Colon Carcinoma Metastatic in the Brain (tissue), 2 donors: Measurements from ENCODE around the gene MACC1.

DNA sequence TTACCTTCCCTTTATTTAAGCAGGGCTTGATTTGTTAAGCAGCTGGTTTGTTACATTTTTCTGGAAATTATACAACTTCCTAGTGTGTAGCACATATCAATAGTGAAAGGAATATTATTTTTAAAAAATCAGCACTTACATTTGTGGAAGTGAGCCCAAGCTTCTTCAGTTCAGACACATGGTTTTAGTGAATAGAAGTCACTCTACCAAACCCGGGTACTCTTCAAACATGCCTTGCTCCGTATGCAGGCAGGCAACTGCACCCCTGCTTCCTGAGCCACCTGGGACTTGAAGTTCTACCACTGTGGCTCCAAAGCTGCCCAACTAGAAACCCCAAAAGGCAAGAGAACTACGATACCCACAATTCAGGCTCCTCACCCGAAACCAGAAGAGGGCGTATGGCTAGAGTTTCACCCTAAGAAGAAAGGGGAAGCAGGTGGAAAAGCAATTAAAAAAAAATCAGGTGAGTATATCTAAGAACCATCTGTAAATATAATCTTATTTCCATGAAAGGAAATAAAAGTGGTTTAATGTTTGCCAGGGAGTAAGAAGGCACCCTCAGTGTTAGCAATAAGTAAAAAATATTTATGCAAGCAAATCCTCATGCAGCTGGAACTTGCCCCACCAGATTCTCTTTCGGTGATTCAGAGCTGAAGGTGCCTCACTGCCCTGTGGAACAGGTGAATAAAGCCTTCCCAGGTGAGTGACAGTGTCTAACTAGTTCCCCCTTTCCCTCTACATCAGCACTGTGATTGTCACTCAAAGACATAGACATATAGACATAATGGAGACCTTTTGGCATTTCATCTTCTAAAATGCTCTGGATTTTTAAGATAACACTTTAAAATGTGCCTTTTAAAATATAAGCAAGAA, at the start of gene MACC1:
Gene MACC1, minus strand, starts transcription at position 225 of the 873 bp plus-strand sequence.
- PRO-cap, 2 experiments = peak in 2 of 2 experiments; most common plus-strand start position 418 of the sequence (in 2); most common minus-strand start position 638 of the sequence (in 2)

DNA sequence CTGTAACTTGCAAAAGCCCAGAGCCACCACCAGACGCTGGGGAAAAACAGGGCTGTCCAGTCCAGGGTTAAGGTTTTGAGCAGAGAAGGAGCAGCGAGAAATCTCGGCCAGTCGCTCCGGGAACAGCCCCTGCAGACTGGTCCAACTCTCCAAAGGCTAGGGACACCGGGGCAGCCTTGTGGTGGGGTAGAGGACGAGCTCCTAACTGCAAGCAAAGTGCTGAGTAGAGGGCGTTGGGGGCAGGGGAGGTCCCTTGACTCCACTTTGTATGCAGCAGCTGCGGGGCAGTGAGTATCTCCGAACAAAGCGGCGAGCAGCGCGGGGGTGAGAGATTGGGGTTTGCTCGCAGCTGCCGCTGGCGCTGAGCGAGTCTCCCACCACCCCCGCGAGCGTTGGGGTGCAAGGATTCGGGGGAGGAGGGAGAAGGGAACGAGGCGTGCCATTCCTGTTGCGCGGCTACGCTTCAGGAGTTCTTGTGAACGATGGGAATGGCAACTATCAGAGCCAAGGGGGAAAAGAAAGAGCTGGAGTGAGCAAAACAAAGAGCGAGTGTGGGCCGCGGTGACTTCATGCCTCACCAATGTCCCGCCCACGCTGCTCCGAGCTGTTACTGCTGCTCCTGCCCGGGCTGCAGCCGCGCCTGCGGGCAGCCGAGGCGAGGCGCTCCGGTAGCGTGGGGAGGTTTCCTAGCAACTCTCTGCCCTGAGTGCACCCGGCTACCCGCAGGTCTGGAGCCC, 449 bp upstream of the ITGB8 start:
- PRO-cap, 2 experiments = peak in 2 of 2 experiments; most common plus-strand start position 32 of the sequence (in 2); most common minus-strand start position 138 of the sequence (in 2)

DNA sequence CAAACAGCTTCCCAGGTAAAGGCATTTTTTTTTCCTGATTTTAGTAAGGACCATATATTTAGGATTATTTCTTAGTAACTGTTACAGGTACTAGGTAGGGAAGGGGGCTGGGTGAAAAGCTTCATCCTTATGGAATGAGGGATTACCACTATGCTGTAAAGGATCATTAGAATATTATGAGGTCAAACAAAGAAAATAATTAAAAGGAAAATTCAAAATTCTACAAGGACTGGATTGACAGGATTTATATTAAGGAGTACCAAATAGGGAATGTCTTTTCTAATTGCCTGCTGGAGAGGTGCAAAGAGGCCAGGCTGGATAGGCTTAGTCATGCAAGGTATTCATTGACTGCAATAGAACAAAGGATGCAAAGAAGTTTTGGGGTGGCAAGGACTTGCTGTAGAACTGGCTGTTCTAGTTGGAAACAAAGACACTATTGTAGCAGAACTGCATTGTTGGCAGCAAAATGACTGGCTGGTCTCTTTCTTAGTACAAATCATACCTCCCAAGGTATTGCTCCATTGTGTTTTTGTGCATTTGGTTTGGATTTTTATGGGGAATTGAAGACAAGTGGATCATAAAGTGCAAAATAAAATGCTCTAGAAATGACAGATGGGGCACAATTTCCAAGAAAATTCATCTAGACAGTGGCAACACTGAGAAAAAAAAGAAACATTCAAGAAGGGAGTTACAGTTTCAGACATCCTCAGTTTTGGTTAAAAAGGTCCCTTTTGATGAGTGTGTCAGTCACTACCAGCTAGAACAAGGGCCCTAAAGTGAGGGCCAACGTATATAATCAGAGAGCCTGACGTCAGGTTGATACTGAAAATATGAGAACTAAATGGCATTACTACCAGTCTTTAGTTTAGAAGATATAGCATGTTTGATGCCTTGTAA, 10.2 kb downstream of the ITGB8 start:
- PRO-cap, 2 experiments = no peak in any of the 2 experiments

GRCh38 chr7:20345395-20346157, 14.9 kb downstream of the ITGB8 start:
- PRO-cap, 2 experiments = no peak in any of the 2 experiments

DNA sequence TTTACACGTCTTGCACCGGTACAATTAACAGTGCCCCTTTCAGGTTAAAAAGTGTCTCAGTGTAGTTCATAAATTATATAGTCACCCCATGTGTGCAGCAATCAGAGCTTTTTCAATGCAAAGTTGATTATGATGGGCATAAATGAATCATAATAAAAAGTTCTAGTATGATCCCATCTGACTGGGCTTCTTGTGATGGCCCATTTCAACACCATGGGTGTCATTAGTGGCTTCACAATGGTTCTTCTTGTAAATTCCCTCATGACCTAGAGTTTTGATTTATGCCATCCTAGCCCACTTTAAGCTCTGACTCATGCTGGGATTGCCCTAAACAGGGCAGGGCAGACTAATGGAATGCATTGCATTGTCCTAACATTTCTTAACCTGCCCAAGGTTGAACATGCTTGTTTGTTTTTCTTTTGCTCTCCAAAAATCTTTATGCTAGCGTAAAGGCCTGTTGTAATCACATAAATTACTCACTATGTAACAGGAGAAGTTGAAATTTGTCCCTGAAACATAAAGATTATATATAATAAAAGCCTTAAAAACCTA, 22.2 kb downstream of the ITGB8 start:
- PRO-cap, 2 experiments = no peak in any of the 2 experiments

DNA sequence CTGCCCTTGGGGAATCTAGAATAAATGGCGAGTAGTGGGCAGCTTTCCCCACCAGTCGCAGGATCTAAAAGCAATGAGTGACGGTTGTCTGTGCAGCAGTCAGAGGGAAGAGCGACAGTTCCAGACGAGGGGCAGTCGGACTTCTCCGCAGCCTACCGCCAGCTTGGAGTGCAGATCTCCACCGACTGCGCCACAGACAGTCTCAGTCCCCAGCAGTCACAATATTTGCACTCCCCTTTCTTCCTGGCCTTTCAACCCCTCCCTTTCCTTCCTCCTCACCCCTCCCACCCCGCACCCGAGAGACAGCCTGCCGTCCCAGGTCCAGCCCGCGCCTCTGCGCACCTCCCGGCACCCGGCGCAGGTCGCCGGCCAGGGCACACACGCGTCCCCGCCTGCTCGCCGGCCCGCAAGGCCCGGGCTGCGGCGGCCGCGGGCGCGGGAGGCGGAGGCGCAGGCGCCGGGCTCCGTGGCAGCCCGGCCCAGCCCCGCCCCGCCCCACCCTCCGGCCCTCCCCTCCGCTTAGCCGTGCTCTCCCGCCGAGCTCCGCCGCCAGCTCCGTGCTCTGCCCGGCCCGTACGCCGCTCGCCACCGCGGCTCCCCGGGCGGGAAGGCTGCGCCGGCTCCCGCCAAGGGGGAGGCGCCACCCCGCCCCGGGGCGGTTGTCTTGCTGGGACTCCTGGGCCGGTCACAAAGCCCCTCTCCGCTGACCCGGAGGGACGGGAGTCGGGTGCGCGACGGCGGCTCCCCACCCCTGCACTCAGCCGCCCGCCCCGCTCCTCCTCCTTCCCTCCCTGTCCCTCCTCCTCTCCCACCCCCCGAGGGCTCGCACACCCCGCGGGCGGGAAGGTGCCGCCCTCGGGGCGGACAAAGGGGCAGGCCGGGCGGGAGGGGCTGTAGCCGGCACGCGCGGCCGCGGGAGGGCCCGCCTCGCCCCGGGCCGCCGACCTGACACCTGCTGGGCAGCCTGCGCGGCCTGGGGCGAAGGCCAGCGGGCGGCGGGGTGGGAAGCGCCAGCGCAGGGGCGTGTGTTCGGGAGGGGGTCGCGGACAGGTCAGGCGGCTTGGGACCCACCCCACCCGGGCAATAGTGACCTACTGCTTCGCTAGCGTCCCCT, 11.3 kb upstream of the SP8 start:
- PRO-cap, 2 experiments = peak in 1 of 2 experiments; most common minus-strand start position 189 of the sequence (in 1)

GRCh38 chr7:21579993-21580674, 37.3 kb downstream of the DNAH11 start:
- PRO-cap, 2 experiments = no peak in any of the 2 experiments

- PRO-cap, 2 experiments = no peak in any of the 2 experiments
Measured at GRCh38 chr7:21617830-21618450, 75.1 kb downstream of the DNAH11 start.

DNA sequence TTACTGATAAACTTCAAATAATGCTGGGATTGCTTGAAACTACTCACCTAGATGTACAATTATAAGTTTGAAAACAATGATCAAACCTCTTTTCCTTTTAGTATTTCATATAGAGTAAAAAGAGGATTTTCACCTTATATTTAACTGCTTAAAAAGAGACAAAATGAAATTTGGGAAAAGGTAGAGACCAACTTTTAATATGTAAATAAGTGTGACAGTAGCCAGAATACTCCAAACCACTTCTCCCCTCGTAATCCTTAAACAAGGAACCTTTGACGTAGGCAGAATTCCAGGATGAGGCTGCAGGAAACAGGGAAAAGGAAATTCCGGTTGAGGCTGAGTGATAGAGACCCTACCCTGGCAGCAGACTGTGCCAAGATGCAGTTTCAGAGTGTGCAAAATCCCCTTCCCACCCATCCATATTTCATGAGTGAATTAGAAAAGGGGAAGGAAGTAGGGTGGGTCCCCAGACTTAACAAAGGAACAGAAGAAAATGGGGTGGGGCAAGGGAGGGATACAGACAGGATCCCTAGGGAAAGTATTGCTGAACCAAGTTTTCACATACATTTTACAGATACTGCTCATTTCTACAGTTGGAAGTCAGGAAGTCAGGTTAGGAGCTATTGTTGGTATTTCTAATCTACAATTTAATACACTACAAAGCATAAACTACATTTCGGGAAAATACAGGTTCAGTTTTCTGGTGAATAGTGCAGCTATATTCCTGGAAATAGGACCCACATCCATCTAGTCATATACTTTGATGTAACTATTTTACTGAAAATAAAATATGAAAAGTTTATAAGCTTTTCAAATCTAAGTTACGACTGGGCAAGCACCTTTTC, 142.9 kb downstream of the RAPGEF5 start:
- PRO-cap, 2 experiments = no peak in any of the 2 experiments

GRCh38 chr7:22274242-22274697, 82.7 kb downstream of the RAPGEF5 start:
- PRO-cap, 2 experiments = no peak in any of the 2 experiments

- PRO-cap, 2 experiments = peak in 2 of 2 experiments; most common plus-strand start chr7:22356220 (in 1); most common minus-strand start chr7:22356116 (in 1)
Measured at GRCh38 chr7:22355899-22356762, 823 bp downstream of the RAPGEF5 start.

DNA sequence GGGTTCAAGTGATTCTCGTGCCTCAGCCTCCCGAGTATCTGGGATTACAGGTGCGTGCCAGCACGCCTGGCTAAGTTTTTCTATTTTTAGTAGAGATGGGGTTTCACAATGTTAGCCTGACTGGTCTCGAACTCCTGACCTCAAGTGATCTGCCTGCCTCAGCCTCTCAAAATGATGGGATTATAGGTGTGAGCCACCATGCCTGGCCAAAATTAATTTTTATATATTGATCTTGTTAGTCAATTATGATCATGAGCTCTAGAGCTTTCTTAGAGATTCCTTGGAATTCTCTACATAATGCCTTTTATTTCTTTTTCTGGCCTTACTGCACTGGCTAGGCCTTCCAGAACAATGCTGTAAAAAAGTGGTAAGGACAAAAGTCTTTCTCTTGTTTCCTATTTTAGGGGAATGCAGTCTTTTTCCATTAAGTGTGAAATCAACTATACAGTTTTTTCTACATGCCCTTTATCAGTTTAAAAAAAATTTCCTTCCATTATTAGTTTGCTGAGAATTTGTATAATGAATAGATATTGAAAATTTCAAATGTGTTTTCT, 13.1 kb upstream of the STEAP1B start:
- PRO-cap, 2 experiments = no peak in any of the 2 experiments

GRCh38 chr7:22583123-22583615, 83.2 kb upstream of the STEAP1B start:
- PRO-cap, 2 experiments = no peak in any of the 2 experiments

DNA sequence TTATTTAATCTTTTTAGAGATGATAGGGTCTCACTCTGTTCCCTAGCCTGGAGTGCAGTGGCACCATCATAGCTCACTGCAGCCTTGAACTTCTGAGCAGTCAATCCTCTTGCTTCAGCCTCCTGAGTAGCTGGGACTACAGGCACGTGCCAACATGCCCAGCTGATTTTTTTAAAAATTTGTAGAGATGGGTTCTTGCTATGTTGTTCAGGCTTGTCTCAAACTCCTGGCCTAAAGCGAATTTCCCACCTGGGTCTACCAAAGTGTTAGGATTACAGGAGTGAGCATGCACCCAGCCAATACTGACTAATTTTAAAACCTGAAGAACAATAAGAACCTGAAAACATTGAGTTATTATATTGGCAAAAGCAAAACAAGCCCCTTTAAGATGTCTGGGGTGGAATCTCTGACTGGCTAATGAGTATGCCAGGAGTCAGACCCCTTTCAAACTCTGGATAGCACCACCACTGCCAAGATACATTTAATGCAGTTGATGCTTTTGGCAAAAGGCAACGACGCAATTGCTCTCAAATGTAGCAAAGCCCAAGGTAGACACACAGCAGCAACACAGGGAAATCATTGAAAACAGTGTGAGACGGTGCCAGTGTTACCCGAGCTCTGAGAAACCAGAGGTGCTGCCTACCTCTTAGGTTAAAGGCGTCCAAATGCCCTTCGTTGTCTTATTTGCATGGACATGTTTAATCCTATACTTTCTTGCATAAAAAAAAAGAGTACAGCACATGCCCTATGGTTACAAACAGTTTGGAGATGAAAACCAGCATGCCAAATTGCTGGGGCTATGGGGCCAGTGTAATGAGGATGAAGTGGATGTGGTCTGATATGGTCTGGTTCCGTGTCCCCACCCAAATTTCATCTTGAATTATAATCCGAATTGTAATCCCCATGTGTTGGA, 40.8 kb upstream of the TOMM7 start:
- PRO-cap, 2 experiments = no peak in any of the 2 experiments

- PRO-cap, 2 experiments = peak in 1 of 2 experiments; most common plus-strand start chr7:22897185 (in 1)
Measured at GRCh38 chr7:22896917-22897301, 74.3 kb upstream of the TOMM7 start.

DNA sequence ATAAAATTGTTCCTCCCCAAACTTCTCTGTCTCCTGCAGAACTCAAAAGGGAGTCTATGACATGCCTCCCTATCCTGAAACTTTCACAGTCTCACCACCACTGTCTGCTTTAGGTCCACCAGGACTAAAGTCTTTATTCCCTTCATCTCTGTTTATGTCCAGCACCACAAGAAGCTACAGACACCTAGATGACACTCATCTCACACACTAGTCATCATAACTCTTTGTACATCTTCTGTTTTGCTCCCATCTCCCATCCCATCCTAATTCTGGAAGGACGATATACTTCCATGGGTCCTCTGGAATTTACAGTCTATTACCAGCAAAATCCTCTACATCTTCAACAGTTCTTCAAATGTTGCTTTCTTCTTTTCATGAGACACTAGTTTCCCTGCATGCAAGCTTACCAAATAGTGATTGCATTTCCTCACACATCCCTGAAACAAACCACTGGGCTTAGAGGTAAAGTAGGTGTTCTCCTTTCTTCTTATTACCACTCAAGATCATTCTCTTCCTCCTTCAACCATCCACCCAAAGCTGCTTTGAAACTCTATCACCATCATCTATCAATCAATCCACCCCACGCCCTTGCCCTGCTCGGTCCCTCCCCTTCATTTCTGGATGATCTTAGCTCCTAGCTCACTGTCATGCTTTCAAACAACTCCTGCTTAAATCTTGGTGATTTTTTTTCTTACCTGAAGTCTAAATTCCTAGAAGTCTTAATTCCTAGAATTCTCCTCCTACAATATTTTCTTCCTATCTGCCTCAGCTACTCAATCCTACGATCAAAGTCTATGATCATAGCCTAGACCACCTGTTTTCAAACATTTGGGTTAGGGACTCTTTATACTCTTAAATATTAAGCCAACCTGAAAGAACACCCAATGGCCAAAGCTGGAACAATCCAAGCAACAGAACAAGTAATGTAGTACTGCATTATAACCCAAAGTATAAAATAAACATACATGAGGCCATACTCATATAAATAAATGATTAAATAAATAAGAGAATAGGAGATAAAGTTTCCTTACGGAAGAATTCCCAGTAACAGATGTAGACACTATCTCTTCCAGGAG, 18.9 kb downstream of the HYCC1 start:
- PRO-cap, 2 experiments = no peak in any of the 2 experiments

DNA sequence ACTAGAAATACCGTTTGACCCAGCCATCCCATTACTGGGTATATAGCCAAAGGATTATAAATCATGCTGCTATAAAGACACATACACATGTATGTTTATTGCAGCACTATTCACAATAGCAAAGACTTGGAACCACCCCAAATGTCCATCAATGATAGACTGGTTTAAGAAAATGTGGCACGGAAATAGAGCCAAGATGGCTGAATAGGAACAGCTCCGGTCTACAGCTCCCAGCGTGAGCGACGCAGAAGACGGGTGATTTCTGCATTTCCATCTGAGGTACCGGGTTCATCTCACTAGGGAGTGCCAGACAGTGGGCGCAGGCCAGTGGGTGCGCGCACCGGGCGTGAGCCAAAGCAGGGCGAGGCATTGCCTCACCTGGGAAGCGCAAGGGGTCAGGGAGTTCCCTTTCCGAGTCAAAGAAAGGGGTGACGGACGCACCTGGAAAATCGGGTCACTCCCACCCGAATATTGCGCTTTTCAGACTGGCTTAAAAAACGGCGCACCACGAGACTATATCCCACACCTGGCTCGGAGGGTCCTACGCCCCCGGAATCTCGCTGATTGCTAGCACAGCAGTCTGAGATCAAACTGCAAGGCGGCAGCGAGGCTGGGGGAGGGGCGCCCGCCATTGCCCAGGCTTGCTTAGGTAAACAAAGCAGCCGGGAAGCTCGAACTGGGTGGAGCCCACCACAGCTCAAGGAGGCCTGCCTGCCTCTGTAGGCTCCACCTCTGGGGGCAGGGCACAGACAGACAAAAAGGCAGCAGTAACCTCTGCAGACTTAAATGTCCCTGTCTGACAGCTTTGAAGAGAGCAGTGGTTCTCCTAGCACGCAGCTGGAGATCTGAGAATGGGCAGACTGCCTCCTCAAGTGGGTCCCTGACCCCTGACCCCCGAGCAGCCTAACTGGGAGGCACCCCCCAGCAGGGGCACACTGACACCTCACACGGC, 21.9 kb upstream of the HYCC1 start:
- PRO-cap, 2 experiments = no peak in any of the 2 experiments

DNA sequence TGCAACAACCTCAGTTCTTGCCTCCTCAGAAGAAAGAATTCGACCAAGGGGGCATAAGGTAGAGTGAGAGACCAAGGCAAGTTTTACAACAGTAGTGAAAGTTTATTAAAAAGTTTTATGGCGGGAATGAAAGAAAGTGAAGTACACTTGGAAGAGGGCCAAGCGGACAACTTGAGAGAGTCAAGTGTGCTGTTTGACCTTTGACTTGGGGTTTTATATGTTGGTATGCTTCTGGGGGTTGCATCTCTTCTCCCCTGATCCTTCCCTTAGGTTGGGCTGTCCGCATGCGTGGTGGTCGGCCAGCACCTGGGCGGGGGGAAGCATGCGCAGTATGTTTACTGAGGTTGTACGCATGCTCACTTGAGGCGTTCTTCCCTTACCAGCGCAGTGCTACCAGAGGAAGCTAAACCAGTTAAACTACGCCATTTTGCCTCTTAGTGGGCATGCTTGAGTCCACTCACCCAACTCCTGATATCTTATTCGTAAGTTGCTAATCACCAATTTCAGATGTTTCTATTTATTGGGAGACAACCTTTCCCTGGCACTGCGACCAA, 31.9 kb downstream of the NUP42 start:
- PRO-cap, 2 experiments = no peak in any of the 2 experiments

DNA sequence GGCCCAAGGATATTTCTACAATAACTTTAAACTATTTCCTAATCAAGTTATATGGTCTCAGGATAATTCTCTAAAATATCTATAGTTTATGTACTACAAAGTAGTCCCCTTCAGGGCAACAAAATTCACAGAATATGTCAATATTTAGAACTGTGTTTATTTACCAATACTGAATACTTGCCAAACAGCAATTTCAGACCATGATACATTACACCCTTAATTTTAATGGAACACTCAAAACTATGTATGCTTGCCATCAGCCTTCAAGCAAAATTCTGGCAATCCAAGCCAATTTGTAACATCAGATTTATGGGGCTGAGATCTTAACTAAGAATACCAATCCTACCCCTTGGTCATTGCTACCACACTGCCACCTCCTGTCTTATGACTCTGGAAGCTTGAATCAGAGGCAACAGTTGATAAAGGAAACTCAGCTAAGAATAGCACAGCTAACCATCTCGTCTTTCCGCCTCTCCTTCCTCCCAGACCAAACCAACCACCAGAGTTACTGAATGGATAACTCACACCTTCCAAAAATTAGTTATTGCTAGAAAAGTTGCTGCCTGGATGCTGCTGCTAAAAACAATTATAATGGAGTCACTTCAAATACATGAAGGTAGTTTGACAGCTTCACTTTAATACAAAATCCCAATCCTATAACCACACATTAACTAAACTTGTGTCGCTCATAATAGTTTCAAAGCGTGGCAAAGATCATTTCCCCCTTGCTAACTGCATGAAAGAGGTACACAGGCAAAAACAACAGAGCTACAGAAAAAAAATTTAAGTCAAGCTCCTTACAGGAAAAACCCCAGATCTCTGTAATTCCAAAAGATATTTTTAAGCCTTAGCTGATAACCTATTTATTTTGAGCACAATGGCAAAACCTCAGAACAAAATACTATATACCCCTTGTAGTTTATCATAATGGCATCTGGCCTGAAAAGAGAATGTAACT, 7.4 kb downstream of the IGF2BP3 start:
- PRO-cap, 2 experiments = no peak in any of the 2 experiments

- PRO-cap, 2 experiments = no peak in any of the 2 experiments
Measured at GRCh38 chr7:23520718-23521392, 10.9 kb downstream of the TRA2A start.